Rectum (tissue), 1 donor: Measurements from ENCODE around the genes RPS6KA5 and PPP4R3A.

- PRO-cap = no peak
Measured at GRCh38 chr14:90631105-90631624, 185.1 kb downstream of the TTC7B start.

DNA sequence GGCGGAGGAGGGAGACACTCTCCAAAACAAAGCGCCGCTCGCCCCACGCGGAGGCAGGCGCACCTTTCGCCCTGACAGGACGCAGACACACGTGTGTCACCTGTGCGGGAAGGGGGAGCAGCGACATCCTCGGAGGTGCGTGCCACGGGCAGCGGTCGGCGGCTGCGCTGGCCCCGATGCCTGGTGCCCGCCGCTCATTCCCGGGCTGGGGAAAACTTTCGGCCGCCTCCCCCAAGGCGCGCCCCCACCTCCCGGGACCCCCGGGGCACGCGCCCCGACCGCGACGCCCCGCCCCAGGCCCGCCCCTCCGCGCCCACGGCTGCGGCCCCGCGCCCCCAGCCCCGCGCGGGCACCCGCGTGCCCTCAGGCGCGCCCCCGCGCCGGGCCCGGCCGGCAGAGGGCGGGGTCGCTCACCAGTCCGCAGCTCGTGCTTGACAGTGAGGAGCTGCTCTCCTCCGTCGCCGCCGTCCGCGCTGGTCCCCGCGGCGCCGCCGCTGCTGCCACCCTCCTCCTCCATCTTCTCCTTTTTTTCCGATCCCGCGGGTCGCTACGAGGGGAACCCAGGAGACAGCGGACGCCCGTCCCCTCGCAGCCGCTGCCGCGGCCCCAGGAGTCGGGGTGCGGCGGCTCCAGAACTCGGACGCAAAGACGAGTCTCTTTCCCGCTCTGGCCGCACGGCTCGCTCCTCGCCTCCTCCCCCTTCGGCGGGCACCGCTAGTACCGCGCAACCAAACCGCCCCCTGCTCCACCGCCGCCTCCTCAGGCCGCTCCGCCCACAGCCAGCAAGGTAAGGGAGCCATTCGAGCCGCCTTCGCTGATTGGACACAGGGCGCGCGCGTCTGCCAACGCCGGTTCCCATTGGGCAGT lies at the start of gene RPS6KA5:
TSS of gene RPS6KA5 (minus strand) at position 724 of the 867 bp plus-strand sequence.
- PRO-cap = bidirectional peak, plus-strand start at position 103 of the sequence, minus-strand start at position 78 of the sequence; bidirectional peak, plus-strand start at position 416 of the sequence, minus-strand start at position 365 of the sequence; unidirectional peak, minus-strand start at position 761 of the sequence

GRCh38 chr14:91158014-91158520 lies 44.2 kb downstream of the DGLUCY start:
- PRO-cap = no peak

GRCh38 chr14:91241202-91242310 lies 2.9 kb downstream of the GPR68 start:
- PRO-cap = bidirectional peak, plus-strand start at chr14:91242146, minus-strand start at chr14:91242087

- PRO-cap = bidirectional peak, plus-strand start at chr14:91253565, minus-strand start at chr14:91253504
Measured at GRCh38 chr14:91252685-91253801, 8.5 kb upstream of the GPR68 start.

DNA sequence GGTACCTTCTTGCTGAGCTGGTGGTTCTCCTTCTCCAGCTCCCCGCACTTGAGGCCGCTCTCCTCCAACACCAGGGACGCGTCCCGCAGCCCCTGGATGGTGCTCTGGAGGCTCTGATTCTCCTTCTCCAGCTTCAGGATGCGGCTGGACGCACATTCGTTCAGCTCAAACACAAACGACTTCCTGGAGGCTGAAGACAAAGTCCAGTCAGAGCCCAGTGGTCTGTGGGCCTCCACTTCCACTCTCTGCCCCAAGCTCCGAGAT lies 76.5 kb upstream of the GPR68 start:
- PRO-cap = no peak

GRCh38 chr14:91353966-91354732 lies 63.5 kb downstream of the CCDC88C start:
- PRO-cap = no peak

GRCh38 chr14:91363966-91364628 lies 53.5 kb downstream of the CCDC88C start:
- PRO-cap = unidirectional peak, minus-strand start at chr14:91364175

- PRO-cap = no peak
Measured at GRCh38 chr14:91369351-91370493, 47.9 kb downstream of the CCDC88C start.

- PRO-cap = unidirectional peak, plus-strand start at chr14:91378181
Measured at GRCh38 chr14:91377879-91378322, 39.7 kb downstream of the CCDC88C start.

DNA sequence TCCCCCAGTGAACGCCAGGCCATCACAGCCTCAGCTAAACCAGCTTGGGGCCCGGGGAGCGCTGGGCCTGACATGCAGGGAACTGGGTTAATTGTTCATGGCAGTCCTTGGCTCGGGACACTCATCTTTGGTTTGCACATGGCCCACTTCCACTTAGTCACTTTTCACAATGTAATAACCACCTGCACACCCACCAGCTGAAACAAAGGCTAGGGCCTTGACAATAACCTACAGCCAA lies 39.4 kb downstream of the CCDC88C start:
- PRO-cap = no peak

GRCh38 chr14:91425545-91426033 lies 8.0 kb upstream of the CCDC88C start:
- PRO-cap = no peak

DNA sequence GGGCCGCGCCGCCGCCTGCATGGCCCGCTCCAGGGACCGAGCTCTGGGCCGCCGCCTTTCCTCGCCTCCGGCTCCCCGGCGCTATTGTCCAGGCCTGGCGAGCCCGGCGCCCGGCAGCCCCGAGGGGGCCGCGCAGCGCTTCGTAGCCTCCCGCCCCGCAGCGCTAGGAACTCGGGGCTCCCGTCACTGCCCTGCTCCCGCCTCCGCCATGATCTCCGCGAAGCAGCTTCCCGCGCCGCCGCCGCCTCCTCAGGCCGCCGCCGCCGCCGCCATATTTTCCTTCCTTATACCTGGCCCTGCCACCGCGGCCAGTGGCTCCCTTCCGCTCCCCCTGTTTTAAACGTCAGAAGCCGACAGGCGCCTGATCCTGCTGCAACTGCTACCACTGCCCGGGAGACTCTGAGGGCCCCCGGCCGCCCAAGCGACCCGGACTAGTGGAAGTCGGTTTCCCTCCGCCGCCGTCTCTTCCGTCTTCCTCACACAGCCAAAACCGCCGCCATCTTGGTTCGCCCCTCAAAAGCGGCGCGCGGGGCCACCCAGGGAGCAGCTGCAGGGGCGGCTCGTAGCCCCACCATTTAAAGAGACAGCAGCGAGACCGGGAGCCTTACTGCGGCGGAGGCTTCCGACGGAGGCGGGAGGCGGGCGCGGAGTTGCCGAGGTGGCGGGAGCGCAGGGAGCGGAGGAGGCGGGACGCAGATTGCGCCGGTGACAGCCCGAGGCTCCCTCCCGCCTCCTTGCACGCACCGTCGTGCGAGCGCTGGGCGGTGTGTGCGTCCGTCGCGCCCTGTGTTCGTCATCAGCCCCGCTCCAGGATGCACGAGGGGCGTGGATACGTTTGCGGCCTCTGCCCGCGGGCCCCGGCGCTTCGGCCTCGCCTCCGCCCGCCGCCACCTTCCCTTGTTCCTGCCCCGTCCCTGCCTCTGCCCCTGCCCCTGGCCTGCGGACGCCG lies at the start of gene PPP4R3A:
TSS of gene PPP4R3A (minus strand) at position 526 of the 949 bp plus-strand sequence.
- PRO-cap = bidirectional peak, plus-strand start outside the sequence, minus-strand start at position 76 of the sequence; bidirectional peak, plus-strand start at position 843 of the sequence, minus-strand start at position 480 of the sequence

DNA sequence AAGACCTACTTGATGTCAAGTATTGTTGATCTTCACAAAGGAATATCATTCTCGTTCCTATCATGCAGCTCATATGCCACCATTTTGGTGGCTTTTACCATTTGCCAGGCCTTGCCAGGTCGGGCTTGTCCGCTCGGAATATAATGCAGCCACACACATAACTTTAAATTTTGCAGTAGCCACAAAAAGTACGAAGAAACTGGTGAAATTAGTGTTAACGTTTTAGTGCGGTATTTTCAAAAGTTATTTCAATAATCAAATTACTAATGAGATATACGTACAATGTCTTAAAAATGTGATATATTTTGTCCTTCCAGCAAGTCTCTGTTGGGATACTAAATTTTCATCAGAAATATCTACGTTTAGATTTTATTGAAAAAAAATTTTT lies 1.1 kb upstream of the PPP4R3A start:
- PRO-cap = no peak

DNA sequence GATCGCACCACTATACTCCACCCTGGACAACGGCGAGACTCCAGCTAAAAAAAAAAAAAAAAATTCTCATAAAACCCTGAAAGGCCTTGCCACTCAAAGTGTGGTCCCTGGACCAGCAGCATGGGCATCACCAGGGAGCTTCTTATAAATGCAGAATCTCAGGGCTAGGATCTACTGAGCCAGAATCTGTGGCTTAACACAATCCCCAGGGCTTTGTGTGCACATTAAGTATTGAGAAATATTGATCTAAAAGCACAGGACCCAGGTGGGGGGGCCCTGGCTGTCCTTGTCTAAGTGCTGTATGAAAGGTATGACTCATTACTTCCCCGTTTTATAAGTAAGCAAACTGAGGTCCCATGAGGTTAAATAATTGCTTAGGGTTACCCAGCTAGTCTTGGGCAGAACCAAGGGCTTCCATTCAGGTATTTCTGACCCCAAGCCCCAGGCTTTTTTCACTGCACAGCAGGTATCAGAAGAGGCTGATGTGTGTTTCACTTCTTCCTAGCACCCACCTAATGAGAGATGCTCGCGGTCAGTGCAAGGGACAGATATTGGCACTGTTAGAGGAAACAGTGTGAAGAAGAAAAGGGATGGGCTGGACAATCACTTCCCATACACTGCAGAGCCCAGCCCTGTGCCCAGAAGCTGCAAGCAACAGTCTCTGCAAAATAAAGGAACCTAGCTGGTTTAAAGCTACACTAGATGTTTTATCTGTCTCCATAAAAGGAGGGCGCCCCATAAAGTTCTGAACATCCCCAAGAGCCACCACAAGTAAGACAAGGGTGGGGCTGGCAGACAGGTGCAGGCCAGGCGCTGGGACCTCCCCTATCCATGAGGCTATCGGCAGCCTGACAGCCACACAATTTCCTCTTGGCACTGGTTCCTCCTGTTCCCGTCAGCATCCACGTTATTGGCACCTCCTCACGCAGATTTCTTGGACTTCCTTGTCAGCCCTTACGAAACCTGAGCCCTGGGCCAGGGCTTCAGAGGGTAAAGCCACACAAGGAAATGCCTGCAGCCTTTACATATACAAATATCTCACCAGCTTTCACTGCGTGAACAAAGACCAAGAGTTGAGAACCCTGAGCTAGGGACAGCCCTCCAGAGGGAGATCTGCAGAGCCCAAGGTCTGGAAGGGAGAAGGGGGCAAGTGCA lies 4.8 kb upstream of the TC2N start:
- PRO-cap = unidirectional peak, minus-strand start at position 514 of the sequence; bidirectional peak, plus-strand start at position 967 of the sequence, minus-strand start at position 769 of the sequence

- PRO-cap = no peak
Measured at GRCh38 chr14:91883946-91884404, 16.6 kb upstream of the TC2N start.

DNA sequence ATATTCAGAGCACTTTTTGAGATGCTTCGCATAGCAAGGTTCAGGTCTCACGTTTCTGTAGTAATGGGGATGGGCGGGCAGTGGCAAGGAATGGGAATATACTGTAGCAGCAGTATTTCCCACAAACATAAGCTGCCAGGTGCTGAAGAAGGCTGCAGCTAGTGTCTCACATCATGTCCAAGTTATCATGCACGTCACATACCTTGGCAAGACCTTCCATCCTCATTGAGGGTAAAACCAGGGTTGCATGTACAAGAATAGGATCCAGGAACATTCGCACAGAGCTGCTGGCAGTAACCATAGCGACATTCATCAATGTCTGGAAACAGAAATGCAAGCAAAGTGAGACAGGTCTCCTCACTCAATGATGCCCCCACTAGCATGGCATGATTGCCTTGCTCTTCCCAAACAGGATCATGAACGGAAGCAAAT lies 23.7 kb upstream of the TC2N start:
- PRO-cap = no peak

DNA sequence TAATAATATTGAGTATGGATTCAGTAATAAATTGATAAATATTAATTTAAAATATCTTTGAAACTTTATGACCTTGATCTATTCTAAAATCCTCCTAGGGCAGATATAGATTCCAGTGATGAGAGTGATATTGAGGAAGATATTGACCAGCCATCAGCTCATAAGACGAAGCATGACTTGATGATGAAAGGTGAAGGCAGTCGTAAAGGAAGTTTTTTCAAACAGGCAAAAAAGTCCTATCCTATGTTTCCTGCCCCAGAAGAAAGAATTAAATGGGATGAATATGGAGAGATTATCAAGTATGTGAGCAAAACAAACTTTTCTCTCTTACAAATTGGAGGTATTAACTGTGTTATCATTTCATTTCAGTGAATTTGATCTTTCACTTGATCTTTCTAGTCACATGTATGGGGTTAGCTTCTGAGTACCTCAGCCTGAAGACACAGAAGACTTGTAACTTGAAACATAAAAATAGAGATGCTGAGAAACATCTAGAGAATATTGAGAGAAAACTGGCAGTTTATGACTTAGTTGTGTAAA lies 33.3 kb downstream of the CPSF2 start:
- PRO-cap = no peak

DNA sequence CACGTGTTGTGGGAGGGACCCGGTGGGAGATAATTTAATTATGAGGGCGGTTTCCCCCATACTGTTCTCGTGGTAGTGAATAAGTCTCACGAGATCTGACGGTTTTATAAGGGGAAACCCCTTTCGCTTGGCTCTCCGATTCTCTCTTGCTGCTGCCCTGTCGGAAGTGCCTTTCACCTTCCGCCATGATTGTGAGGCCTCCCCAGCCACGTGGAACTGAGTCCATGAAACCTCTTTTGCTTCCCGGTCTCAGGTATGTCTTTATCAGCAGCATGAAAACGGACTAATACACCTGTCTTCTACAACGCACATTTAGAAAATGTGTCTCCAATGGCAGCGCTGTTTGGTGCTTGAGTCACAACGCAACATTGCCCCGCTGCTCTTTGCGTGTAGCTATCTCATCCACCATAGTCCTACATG lies 35.8 kb upstream of the SLC24A4 start:
- PRO-cap = no peak

DNA sequence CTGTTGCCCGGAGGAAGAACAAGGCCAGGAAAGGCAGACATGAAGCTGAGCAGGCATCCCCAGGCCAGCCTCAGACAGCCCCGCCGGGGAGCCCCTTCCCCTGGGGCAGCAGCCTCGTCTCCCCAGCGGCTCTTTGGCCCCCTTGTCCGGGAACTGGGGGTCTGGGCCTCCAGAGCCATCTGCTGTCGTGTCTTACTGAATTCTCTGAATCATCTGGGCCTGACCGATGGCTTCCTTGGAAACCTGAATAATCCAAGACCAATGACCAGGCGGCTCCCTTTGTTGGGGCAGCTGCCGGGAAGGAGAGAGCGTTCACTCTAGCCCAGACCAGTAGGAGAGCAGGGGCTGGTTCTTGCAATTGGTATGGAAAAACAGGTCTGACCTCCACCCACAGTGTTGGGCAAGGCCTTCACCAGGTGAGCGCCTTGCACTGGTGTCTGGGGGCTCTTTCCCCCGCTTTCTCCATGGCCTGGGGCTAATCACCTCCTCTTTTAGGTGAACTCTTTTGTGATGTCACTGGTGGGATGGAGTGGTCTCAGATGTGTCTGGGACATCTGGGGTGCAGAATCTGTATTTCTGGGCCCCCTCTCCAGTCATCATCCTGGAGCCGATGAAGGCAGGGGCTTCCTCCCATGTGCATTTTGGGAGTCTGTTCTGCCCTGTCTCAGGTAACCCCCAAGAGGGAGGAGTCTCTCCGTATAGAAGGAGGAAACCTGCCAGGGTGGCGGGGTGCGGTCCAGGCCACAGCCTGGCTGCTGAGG lies 63.7 kb upstream of the RIN3 start:
- PRO-cap = no peak